Neural progenitor cell (in vitro differentiated cells): ENCODE data around the gene PLA2G4F.

- RAMPAGE, long total RNA = no peak
Observed at GRCh38 chr15:41897175-41898259, 3.7 kb upstream of the SPTBN5 start.

- RAMPAGE, long total RNA = no peak
Observed at GRCh38 chr15:41918444-41919072, 24.7 kb upstream of the SPTBN5 start.

- RAMPAGE, long total RNA = no peak
Observed at GRCh38 chr15:42010364-42010964, 10.4 kb downstream of the PLA2G4E start.

DNA sequence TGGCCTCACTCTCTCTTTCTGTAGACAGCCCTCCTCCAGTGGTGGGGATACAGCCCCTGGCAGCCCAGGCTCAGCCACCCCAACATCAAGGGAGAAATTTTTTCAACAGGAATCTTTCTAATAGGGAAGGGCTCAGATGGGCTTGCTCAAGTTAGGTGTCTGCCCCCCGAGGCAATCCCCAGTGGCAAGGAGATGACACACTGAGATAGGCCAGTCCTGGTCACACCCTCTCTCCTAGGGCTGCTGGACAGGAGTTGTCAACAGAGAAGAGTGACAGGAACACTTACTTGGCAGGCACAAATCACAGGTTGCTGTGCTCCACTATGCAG is 36.5 kb downstream of the PLA2G4D start:
- RAMPAGE, long total RNA = no peak

- RAMPAGE, long total RNA = no peak
Observed at GRCh38 chr15:42082983-42083260, 11.4 kb downstream of the PLA2G4D start.

DNA sequence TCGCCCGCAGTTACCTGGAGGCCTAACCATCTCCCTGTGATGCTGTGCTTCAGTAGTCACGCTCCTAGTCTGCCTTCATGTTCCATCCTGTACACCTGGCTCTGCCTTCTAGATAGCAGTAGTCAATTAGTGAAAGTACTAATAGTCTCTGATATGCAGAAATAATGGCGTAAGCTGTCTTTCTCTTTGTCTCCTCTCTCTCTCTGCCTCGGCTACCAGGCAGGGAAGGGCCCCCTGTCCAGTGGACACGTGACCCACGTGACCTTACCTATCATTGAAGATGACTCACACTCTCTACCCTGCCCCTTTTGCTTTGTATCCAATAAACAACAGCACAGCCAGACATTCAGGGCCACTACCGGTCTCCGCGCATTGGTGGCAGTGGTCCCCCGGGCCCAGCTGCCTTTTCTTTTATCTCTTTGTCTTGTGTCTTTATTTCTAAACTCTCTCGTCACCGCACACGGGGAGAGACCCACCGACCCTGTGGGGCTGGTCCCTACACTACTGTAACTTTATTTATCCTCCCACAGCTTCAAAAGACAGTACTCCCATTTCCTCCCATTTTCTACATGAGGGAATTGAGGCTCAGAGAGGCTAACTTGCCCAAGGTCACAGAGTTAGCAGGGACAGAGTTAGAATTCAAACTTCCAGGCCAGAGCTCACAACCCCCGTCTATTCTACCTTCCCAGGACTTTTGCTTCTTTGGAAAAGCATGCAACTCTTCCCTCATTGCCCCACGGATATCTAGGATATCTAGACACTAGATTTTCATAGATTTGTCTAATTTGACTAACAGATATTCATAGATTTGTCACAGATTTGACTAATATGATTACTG is 2.5 kb downstream of the PLA2G4D start:
- RAMPAGE, long total RNA = no peak

- RAMPAGE, long total RNA = no peak
Observed at GRCh38 chr15:42141845-42142259, 14.6 kb downstream of the PLA2G4F start.

DNA sequence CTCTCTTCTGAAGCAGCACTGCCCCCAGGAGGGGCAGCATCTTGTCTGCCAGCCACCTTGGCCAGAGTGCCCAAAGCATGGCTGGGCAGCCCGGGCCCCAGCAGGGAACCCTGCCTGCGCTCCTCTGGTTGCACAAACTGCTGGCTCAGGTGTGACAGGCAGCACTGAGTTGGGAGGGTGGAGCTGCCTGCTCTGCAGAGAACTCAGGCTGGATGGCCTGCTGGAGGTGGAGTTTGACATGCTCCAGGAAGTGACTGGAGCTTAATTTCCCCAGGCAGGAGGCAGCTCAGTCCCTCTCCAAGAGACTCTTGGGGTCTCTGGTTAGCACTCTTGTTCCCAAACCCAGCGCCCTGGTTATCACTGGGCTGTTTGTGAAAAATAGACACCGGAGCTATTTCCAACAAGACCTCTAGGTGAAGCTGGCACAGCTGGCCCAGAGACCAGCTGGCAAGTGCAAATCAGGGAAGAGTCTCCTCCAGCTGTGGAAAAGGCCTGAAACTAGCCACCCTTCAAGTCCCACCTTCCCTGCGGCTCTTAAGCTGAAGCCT is at the start of gene PLA2G4F:
Gene PLA2G4F, minus strand, starts transcription at position 166 of the 548 bp plus-strand sequence.
- RAMPAGE, long total RNA = no peak

DNA sequence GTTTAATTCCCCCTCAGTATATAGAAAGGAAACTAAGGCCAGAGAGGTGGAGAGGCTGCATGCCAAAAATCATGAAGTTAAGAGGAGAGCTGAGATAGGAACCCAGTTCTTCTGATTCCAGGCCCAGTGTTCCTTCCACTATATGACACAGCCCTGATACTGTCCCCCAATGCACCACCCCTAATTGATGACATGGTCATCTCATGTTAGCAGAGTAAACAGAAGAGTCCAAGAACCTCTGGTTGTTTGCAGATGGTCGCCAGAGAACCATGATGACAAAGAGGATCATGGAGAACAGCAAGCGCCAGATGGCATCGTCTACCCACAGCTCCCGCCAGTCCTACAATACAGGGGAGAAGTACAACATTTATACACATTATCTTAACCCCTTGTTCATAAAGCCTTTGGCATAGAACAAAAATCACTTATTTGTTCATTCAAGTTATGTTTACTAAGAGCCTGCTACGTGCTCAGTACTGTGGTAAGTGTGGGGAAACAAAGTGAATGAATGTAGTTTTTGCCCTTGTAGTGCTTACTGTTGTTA is 18.5 kb upstream of the VPS39 start:
- RAMPAGE, long total RNA = no peak

GRCh38 chr15:42450665-42451853 is 39.9 kb downstream of the ZNF106 start:
- RAMPAGE, long total RNA = no peak

- RAMPAGE, long total RNA = no peak
Observed at GRCh38 chr15:42582617-42583507, 7.5 kb downstream of the STARD9 start.

DNA sequence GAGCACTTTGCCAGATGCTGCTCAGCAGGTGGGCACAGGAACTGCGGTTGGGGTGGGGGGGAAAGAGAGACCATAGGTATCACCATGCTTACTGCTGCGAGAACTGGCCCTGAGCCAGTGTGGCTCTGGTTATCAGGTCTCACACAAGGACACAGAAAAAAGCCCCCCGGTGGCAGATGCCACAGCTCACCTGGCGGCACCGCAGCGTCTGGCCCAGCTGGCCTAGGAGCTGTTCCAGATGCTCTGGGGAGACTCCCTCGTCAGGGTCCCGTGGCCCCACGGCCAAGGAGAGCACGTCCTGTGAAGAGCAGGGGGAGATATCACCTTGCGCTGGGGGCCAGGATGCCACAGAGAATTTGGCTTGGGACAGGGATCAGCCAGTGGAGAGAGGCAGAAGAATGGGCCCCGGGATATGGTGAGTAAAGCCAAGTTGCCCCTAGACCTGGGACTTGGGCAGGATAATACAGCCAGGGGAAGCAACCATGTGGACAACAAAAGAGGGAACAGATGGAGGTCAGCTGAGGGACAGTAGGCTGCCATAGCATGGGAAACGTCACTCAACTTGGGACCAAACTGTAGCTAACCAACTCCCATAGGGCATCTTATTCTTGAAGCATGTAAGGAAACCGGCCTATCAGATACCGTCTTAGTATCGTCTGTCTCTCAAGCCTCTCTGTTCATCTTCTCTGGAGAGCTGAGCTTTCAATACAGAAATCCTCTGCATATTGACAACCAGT is 10.6 kb downstream of the CDAN1 start:
- RAMPAGE, long total RNA = no peak

DNA sequence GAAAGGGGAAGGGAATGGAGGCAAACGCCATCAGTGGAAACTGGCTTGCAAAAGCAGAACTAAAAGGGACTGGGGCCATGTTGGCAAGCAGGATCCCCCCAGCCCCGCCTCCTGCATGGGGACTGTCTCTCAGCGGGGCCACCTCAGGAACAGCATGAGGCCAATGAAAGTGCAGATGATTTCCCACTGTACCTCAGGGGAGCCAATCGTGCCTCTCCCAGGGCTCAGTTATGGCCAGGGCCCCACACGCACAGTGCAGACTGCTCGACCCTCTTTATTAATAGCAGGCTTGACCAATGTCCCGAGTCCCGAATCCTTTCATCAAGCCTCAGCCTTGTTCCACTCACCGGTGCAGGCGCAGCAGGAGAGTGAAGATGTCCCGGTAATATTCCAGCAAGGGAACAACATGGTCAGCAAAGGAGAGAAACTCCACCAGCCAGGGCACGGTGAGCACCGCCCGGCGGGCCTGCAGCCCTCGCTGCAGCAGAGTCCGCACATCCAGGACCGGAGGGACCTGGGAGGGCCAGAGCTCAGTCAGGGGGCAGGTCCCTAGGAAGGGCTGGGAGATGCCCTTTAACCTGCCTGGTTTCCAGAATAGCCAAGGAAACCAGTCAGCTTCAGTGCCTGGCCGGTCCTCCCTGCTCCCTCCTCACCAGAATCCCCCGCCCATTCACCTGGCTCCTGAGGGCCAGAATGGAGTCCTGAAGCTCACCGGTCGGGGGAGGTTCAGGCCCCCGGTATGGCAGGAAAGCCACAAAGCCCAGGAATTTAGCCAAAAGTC is 6.5 kb downstream of the CDAN1 start:
- RAMPAGE, long total RNA = no peak

DNA sequence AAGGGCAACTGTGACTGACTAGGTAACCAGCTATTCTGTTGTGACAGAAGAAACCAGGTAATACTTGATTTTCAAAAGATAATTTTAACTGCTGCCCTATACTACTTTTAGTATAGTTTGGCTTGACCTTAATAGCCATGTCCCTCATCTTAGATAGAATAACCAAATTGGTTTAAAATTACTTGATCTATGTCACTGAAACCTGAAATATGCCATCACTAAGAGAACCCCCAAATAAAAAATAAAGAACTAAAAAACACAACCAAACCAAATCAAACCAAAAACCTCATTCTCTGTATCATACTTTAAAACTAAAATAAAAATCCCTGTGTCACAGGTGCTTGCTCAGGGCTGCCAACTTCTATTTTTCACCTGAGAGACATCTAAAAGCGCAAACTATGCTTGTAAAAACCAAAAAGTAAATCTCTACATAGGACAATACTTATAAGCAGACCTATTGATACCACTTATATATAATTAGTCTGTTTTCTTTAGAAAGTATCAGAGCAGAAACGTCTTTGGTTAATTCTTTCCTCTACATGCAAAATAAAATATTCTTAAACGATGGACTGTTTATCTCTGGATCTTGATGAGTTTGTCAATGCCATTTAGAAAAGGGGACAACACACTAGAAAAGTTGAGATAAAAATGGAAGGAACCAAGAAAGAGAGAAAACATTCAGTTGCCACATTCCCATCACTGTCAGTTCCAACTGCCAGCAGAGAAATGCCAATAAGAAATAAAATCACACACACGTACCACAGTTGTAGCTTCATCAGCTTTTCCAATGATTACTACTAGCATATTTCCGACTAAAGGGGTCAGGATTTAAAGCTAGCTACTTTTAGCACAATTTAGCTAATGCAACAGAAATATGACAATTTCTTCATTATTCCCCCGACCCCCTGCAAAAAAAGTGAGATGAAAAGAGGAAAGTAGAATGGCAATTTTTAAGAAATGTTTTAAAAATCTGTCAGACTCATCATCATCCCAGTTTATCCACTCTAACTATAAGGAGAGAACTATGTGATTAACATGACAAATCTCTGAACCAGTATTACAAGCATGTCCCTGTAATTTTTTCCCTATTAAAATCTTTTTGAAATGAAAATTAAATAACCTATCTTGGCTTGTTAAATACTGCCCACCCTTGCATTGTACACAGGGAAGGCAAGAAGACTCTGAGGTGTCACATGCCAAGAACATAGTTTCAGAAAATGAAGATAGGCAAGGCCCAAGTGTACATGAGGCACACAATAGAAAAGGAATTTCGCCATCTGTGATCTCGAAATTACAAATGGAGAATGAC is 6.2 kb upstream of the CDAN1 start:
- RAMPAGE, long total RNA = no peak

DNA sequence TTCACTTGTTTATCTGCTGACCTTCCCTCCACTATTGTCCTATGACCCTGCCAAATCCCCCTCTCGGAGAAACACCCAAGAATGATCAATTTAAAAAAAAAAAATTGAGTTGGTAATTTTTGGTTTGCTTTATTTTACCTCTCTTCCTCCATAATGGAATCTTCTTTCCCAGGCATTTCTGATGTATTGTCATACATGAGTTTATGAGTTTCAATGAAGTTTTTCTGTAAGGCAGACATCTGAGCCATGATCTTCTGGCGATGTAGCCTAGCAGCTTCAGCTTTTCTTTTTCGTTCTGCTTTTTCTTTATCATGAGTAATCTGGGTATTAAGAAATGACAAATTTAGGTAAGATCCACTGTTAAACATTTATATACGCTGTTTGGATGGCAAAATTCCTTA is 90.3 kb downstream of the UBR1 start:
- RAMPAGE, long total RNA = no peak

- RAMPAGE, long total RNA = no peak
Observed at GRCh38 chr15:43240843-43241442, 20.1 kb upstream of the EPB42 start.

DNA sequence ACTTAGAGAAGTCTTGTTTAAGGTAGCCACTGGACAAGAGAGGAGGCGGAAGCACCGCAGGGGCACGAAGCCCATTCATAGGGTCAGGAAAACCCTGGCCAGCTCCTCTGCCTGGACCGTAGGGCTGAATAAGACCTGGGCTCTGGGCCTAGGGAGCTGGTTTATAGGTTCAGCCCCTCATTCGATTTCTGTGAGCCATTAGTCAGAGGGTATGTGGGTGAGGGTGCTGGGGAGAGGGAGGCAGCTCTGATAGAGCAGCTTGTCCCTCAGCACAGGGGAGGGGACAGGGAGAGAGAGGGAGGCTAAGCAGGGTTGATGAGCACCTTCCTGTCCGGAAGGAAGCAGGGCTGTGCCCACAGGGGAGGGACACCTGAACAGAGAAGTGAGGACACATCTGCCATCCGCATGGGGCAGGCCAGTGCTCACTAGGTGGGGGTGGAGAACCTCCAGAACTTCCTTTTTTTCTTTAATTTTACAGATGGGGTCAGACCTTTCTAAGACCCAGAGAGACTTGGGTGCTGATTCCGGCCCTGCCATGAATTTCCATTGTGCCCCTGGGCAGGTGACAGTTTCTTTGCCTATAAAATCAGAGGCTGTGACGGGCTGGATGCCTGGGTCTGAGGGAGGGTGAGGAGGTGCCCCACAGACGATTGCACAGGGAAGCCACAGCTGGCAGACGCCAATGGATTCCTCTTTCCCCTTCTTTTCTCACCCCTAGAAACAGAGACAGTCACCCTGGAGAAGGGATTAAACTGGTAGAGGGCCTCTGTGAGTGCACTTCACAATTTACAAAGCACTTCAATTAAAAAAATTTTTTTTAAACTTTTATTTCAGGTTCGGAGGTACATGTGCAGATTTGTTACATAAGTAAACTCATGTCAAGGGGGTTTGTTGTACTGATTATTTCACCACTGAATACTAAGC is 4.0 kb upstream of the TGM5 start:
- RAMPAGE, long total RNA = no peak

DNA sequence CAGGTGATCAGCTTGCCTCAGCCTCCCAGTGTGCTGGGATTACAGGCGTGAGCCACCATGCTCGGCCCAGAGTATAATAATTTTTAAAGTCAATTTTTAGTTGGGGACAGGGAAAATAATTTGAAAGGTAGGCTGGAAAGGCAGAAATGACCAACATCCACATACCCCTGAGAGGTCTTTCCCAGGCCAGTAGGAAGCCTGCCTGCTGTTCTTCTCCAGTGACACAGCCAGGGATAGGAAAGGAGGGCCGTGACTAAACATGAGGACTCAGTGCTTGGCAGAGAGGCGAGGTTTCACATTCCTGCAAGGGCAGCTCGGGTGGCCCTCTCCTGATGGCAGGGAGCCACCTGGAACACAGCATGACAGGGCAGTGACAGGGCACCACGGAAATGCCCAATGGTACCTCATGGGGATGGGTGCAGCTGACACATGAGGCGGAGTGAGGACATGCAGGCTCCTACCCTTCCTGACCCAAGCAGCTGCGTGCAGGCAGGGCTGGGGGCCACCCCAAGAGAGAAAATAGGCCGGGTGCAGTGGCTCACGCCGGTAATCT is 7.3 kb upstream of the TGM5 start:
- RAMPAGE, long total RNA = no peak

DNA sequence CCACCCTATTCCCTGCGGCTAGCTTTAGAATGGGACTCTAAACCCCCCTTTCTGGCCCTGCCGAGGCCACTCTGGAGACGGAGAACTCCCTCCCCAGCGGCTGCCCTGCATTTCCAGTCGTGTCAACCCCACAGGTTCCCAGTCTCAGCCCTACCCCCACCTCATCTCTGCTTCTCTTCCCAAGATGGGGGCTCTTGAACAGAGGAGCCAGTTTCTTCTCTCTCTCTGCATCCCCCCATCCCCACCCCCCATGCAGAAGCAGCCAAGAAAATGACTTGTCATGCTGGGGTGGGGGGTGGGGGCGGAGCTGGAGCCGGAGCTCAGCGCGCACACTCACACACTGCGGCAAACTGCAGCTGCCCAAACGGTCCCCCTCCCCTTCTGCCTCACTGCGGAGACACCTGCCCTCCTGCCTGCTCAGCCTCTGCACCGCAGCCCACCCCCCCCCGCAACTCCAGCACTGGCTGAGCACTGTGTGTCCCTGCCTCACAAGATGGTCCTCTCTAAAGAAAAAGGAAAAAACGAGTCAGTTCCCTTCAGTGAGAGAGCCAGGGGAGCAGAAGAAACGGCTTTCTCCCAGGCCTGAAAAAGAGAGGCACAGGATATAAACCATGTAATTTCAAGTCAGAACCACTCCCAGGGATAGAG is 986 bp downstream of the MAP1A start:
- RAMPAGE, long total RNA = no peak

DNA sequence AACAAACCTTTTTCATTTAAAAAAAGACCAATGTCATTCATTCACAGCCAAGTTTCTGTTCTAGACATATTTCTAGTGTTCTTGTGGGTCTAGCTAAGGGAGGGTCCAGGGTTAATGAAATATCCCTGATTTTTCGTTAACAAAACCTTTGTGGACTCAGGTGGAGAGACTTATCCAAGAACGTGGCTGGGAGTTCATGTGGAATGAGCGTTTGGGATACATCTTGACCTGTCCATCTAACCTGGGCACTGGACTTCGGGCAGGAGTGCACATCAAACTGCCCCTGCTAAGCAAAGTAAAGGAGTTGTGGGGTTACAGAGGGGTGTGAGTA is 4.2 kb downstream of the CKMT1B start:
- RAMPAGE, long total RNA = no peak